ENCODE data around the genes RNF180 and ADAMTS6.

DNA sequence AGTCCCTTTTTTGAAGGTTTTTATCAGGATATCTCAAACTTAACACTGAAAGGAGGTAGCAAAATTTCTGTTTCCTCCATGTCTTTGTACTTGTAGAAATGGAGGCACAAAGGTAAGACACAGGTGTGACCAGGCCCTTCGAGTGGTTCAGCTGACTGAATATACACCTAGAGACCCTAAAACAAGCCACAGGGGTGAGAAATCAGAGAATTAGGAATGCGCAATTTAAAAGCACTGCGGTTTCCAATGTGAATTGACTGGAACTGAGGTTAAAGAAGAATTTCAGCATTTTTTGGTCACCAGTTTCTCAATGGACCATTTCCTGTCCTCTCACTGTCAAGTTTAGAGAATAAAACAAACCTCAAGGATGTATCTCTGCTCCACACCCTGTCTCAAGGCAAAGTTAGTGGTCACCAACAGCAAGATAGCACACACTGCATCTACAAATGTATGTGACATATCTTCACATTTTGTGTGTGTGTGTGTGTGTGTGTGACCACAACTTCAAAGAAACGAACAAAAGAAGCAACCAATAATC is 143.8 kb upstream of the MAP3K1 start:
- PRO-cap, result no peak
- RAMPAGE, long total RNA, 2 experiments, result no peak in any of the 2 experiments

- PRO-cap, result no peak
- RAMPAGE, long total RNA, 2 experiments, result no peak in any of the 2 experiments
Measured at GRCh38 chr5:56817191-56817702, 1.9 kb downstream of the MAP3K1 start.

GRCh38 chr5:56933148-56933505 is 18.8 kb downstream of the MIER3 start:
- PRO-cap, result no peak
- RAMPAGE, long total RNA, 2 experiments, result no peak in any of the 2 experiments

DNA sequence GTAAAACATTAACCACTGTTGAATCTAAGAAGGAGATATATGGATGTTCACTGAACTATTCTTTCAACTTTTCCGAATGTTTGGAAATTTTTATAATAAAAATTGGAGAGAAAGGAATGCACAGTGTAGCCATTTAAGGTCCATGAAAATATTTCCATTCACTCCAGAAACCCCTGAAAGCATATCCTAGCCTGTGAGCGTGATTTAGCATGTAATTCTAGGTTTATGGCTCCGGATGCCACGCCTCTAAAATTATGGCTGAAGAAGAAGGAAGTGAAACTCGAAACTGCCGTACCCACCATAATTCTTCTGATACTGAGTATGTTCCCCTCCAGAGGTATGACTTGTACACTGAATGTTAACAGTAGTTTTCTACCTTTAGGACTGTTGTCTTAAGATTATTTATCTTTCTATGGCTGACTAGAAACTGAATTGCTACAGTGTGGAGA is 78.2 kb upstream of the MIER3 start:
- PRO-cap, result no peak
- RAMPAGE, long total RNA, 2 experiments, result no peak in any of the 2 experiments

- PRO-cap, result unidirectional peak, plus-strand start at chr5:59039303; bidirectional peak, plus-strand start at chr5:59039486, minus-strand start at chr5:59039460; bidirectional peak, plus-strand start at chr5:59039532, minus-strand start at chr5:59039536; bidirectional peak, plus-strand start at chr5:59039912, minus-strand start at chr5:59039837
- RAMPAGE, long total RNA, 2 experiments, result start-site peak on the minus strand in 2 of 2 experiments, at chr5:59039035-59039539 at its widest, 9 to 22 reads per replicate
Measured at GRCh38 chr5:59038898-59040047, 456.4 kb downstream of the RAB3C start.

- PRO-cap, result no peak
- RAMPAGE, long total RNA, 2 experiments, result no peak in any of the 2 experiments
Measured at GRCh38 chr5:59087801-59088379, 505.0 kb downstream of the RAB3C start.

GRCh38 chr5:59143078-59143428 is 560.2 kb downstream of the RAB3C start:
- PRO-cap, result no peak
- RAMPAGE, long total RNA, 2 experiments, result no peak in any of the 2 experiments

DNA sequence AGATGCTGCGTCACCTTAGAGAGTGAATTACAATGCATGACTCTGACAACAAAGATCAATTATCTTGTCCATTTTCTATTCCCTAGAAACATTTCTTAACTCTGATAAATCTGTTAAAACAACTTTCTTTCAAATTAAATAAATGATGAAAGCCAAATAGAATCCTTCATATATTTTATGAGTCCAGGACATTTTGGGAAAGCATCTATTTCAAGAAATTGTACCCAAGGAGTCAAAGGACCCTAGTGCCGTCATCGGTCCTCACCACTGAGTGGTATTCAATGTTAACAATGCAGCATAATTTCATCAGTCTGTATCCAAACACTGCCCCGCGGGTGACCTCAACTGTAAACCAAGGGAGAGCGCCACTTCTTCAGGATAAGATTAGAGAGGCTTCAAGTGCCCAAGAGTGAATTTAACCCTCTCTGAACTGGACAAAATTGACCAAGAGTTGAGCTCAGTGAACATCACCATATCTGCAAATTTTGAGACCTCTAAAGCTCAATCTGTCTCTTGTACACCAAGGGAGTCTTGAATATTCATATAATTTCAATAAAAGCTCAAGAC is 535.9 kb downstream of the PDE4D start:
- PRO-cap, result no peak
- RAMPAGE, long total RNA, 2 experiments, result no peak in any of the 2 experiments

DNA sequence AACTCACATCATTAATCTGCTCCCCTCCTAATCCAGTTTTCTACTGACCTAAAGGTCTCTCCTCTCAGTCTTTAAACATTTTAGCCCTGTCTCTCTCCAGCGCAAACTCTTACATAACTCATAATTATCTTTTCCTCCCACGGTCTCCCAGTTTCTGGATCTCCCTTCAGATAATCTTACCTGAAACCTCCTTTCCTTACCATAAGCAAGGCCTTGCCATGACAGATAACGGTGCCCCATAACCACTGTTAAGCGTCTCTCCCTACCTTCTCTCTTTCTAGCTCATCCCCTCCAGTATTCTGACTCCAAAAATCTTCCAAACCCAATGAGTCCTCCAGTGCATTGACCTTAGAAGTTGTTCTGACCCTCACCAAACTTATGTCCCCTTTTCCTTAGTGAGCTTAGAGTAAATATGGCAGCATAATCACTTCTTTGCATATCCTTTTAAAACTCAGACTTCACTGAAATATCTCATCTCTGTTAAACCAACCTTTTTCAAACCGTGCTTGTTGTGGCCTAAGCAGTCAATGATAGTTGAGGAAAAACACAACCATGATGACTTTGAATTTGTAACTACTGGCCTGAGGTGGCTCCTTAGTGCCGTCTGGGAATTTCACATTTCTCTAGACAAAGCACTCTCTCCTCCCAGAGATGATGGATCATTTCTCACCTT is 146.5 kb downstream of the PDE4D start:
- PRO-cap, result no peak
- RAMPAGE, long total RNA, 2 experiments, result no peak in any of the 2 experiments

GRCh38 chr5:59764422-59764843 is 129.1 kb downstream of the PDE4D start:
- PRO-cap, result no peak
- RAMPAGE, long total RNA, 2 experiments, result no peak in any of the 2 experiments

DNA sequence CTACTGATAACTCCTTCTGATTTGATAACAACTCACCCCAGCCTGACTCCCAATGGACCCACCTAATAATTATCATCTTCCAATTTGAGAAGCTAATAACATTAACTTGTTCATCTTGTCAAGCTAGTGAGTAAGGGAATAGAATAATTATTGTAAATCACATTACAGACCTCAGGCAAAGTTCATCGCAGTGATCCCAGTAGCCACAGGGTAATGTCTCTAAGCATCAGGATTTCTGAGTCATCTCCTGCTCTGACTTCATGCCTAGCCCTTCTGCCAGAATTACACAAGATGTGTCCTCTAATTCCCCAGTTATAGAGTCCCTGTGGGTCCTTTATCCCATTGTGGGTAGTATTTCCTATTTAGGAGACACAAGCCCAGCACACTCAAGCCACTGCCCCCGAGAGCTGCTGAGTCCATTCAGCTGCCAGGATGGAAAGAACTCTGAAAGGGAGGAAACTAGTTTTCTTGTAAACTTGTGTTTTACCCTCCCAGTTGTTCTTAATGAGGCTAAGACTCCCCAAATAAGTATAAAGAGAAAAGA is 365.6 kb downstream of the DEPDC1B start:
- PRO-cap, result no peak
- RAMPAGE, long total RNA, 2 experiments, result no peak in any of the 2 experiments

GRCh38 chr5:61257659-61257916 is 74.5 kb upstream of the ZSWIM6 start:
- PRO-cap, result no peak
- RAMPAGE, long total RNA, 2 experiments, result no peak in any of the 2 experiments

DNA sequence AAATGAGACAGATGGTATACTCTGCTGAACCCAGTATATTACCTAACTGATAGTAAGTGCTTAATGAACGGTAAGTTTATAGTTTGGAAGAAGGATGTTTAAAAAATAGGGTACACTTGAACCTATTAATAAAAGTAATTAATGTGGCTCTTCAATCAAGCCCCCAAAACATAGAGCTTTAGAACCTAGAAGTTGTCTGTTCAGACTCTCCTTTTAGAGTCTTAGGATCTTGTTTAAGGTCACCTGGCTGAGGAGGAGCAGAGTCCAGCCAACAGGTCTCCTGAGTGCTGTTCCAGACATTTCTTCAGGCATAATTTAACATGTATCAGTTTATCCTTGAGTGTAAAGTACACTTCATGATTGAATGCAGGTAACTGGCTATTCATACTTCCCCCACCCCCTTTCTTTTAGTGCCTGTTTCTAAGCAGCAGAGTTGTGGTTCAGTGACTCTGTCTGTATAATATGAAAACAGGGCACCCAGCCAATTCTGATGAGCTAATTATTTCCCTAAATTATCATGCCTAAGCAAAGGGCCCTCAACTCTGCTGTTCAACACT is 52.0 kb upstream of the ZSWIM6 start:
- PRO-cap, result no peak
- RAMPAGE, long total RNA, 2 experiments, result no peak in any of the 2 experiments

DNA sequence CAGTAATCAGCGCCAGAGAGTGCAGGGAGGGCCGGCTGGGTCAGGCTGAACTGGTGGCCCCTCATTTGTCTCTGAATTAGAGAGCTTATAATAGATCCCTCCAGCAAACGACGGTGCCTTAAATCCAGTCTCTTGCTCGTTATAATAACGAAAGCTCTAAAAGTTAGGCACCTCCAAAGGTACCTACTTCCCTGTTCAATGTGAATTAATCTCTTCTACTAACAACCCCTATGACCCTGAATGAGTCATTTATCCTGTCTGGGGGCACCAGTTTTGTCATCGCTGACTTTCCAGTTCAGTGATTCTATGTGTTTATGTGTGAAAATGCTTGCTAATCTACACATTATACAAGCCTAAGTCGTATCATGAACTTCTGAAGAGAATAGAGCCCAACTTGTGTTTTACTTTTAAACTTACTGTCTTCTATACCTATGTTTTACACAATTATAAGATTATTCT is 2.3 kb upstream of the ZSWIM6 start:
- PRO-cap, result no peak
- RAMPAGE, long total RNA, 2 experiments, result no peak in any of the 2 experiments

DNA sequence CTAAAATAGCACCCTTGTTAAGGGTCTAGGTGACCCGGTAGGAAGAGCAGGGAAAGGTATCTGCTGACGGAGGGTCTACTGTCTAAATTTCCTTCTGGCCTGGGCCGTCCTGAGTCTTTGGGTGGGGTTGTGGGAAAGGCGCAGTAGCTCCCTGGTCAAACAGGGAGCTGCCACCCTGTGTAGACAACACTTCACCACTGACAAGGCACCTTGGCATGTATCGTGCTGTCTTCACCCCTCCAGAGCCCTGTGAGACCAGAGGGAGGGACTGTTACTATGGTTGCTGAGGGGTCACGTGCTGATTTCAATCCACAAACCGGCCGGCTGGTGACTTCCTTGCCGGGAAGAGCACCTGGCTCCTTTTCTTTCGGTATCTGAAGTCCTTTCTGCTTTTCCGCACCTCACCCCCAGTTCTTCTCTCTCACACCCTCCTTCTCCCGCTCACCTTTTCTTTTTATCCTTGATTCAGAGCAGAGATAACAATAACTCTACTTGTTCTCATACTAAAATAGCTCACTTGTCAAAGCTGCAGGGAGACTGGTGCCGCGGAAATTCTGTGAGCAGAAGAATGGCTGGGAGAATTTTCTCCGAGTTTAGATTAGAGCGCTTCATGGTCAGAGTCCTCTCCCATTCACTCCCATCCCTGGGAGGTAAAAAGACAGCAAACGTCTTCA is 327.2 kb downstream of the ZSWIM6 start:
- PRO-cap, result unidirectional peak, minus-strand start at position 249 of the sequence
- RAMPAGE, long total RNA, 2 experiments, result no peak in any of the 2 experiments

- PRO-cap, result no peak
- RAMPAGE, long total RNA, 2 experiments, result no peak in any of the 2 experiments
Measured at GRCh38 chr5:62265503-62265835, 40.5 kb upstream of the KIF2A start.

DNA sequence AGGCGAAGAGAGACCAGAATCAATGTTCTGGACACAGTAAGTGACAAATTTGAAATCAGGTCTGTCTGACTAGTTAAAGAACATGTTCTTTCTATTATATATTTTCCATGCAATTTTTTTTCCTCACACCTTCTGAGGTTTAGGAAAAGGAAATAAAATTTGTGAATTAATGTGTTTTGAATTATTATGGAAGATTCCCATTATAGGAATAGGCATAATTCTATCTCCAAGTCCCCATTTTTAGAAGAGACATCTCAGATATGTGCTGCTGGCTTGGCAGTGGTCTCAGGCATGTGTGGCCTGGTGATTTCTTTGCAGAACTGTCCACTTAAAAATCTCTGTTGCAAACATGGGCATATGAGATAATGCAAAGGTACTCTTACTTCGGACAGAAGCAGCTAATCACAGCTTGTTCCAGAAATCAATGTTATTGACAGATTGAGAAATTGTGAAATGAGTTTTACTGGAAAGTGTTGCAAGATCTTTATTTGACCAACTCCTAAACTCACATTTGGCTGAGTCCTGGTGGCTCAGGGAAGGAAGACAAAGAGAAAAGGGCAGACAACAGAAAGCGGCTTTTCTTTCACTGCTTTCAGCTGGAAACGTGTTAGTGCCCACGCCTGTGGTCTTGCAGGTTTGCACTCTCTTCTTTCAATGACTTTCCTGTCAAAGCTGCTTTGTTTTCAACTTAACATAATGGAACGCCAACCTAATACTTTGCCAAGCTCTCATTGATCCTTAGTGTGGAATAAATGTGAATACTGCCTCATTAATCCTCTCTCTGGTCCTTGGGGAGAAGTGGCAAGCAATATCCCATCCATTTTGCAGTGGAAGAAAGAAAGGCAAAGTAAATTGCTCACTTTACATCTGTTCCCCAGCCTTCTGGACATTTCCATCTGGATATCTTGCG is 586.2 kb downstream of the LRRC70 start:
- PRO-cap, result no peak
- RAMPAGE, long total RNA, 2 experiments, result no peak in any of the 2 experiments

GRCh38 chr5:64165037-64166306 is at the start of gene RNF180:
TSS of gene RNF180 (plus strand) at chr5:64165843.
- PRO-cap, result bidirectional peak, plus-strand start at chr5:64165707, minus-strand start at chr5:64165767; bidirectional peak, plus-strand start at chr5:64165882, minus-strand start at chr5:64166013
- RAMPAGE, long total RNA, 2 experiments, result start-site peak on the plus strand in 1 of 2 experiments, at chr5:64165871-64165889 at its widest, 34 reads per replicate

DNA sequence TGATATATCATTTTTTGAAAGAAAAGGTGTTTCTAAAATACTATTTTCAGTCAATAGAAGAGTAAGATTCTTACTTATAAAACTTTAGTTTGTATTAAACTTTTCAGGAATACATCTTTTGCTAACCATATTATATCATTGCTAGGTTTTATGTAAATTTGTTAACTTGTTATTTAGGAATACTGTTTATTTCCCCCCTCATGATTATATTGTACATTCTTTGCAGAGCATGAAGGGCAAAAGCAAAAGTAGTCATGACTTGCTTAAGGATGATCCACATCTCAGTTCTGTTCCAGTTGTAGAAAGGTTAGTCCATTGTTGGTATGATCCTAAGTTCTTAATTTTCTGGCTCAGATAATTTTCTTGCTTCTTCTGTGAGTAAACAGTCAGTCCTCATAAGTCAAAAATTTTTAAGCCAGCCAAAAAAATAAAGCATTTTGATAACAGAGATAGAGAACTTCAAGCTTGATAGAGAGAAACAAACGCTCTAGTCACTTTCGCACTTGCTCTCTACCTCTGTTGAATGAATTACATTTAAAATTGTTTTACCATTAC is 31.4 kb downstream of the CWC27 start:
- PRO-cap, result no peak
- RAMPAGE, long total RNA, 2 experiments, result no peak in any of the 2 experiments

DNA sequence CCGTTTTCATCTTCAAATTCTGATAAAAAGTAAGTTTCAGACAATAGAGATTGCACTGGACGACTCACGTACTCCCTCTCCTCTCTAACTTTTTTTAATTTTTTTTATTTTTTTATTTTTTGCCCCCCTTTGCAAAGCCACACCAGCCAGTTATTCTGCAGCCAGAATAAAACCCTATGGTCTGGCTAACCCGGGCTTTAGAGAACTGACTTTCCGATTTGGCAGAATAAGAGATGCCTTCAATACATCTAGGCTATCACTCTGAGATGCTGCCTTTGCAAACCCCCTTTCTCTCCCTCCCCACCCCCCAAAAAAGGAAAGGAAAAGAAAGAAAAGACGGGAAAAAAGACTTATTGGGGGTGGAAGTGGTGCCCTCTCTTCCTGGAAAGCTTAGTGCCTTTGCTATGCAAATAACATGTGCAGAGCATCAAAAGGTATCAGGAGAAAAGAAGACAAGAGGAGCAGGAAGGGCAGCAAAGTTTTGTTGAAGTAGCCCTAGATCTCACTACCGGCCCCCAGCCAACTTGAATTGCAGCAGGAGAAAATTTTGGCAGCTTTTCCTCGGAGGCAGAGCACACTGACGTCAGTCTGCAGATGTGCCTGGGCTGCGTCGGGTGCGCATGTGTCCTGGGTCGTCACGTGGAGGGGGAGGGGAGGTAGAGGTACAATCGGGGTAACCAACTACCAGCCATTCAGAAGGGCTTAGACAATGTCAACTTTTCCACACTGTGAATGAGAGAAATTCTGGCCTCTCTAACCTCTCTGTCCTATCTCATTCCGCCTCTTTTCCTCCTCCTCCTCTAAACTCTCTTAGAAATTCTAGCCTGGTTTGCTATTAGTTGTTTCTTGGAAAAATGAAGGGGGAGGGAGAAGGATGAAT is at the start of gene ADAMTS6:
Gene ADAMTS6, minus strand, starts transcription at position 579 of the 880 bp plus-strand sequence.
- PRO-cap, result bidirectional peak, plus-strand start at position 586 of the sequence, minus-strand start at position 531 of the sequence
- RAMPAGE, long total RNA, 2 experiments, result no peak in any of the 2 experiments

Data from body of pancreas (tissue), 2 donors.